Natural killer cell (primary cell): Measurements from ENCODE around the genes TBCA and JMY.

- PRO-cap: no peak
Observed at GRCh38 chr5:77062850-77063515, 24.1 kb downstream of the ZBED3 start.

GRCh38 chr5:77167914-77168660 lies 42.4 kb upstream of the PDE8B start:
- PRO-cap: no peak

DNA sequence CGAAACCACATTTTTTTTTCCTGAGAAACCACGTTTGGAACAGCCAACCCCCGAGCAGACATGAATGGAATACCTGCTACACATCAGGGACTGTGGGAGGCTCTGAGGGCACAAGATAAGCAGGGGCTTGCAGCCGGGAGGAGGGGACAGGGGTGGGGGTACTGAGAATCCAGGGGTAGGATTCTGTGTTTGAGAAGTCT lies 133.2 kb downstream of the WDR41 start:
- PRO-cap: no peak

- PRO-cap: no peak
Observed at GRCh38 chr5:77490971-77491628, 1.0 kb downstream of the WDR41 start.

- PRO-cap: no peak
Observed at GRCh38 chr5:77761562-77762107, 14.5 kb downstream of the TBCA start.

GRCh38 chr5:77776179-77776801 lies at the start of gene TBCA:
Gene TBCA (minus strand): TSS chr5:77776339.
- PRO-cap: bidirectional peak, plus-strand start at chr5:77776471, minus-strand start at chr5:77776230

DNA sequence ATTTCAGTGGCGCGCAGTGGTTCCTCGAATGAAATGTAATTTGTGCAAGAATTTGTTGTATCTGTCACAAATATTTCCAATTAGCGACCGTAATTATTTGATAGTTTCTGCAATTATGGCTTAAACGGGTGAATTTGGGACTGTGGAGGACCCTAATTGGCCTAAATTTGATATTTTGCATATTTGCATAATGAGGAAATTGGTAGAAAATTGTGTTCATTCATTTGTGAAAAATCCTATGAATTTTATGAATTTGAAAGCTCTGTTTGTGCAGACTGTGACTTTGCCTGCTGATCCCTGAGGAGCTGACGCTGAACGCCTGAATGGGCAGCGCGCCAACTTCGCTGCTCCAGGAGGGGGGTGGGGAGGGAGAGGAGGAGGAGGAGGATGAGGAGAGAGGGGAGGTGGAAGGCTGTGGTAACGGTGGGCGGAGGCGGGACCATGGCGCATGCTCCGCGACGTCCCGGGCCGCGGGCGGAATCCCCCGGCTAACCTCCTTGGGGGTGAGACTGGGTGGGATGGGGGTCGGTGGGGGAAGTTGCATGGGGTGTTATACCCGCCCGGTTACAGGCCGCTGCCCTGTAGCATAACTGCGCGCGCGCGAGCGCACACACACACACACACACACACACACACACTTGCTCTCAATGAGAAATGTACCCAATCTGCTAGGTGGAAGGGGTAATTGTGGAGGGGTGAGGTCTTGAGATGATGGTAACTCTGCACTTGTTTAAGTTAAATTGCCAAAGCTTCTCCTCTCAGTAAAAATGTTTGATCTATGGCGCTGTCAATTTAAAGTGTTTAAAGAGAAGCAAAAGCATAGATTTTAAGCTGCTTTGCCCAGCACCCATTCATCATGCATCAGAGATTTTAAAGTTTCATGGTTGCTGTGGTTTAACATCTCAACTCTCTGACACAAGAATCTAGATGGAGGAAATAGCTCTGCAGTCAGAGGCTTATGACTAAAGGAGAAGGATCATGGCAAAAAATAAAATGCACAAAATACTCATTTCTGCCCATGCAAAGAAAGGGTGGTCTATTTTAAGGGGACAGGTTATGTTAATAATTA lies 76.5 kb upstream of the TBCA start:
- PRO-cap: no peak

GRCh38 chr5:77937579-77937870 lies 161.4 kb upstream of the TBCA start:
- PRO-cap: no peak

GRCh38 chr5:78103523-78103780 lies 191.0 kb downstream of the AP3B1 start:
- PRO-cap: no peak

DNA sequence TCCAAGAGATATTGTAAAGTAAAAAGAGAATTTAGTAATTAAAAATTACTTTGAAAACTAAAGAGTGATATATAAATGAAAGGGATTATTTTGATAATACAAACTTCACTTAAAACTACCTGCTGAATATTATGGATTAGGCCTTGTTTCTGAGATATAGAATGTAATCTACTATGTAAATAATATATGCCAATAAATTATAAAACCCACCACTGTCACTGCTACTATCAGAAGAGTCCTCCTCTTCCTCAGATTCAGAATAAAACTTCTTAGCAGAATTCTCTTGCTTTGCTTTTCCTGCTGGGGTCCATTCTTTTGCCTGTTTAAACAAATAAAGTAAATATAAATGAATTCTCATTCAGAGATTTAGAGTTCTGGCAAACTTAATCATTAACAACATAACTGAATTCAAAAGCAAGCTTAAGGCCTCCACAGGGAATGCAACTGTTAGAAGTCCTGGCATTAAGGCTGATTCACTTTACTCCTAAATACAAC lies 178.5 kb downstream of the AP3B1 start:
- PRO-cap: no peak

DNA sequence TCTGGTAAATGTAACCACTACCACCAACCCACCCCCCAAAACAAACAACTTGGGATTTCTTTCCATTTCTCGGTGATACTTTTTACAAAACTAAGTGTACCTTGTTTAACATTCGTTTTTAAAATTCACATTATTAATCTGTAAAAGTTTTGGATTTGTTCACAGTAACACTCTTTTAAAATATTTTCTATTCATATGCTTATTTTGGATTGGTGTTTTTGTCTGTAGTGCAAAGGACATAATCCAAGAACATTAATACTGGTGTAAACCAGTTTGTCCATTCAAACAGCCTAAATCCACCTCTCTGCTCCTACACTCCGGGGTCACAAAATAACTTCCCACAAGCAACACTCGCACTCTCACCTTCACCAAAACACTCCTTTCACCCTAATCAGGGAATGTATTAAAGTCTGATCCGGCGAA lies 803 bp downstream of the AP3B1 start:
- PRO-cap: no peak

DNA sequence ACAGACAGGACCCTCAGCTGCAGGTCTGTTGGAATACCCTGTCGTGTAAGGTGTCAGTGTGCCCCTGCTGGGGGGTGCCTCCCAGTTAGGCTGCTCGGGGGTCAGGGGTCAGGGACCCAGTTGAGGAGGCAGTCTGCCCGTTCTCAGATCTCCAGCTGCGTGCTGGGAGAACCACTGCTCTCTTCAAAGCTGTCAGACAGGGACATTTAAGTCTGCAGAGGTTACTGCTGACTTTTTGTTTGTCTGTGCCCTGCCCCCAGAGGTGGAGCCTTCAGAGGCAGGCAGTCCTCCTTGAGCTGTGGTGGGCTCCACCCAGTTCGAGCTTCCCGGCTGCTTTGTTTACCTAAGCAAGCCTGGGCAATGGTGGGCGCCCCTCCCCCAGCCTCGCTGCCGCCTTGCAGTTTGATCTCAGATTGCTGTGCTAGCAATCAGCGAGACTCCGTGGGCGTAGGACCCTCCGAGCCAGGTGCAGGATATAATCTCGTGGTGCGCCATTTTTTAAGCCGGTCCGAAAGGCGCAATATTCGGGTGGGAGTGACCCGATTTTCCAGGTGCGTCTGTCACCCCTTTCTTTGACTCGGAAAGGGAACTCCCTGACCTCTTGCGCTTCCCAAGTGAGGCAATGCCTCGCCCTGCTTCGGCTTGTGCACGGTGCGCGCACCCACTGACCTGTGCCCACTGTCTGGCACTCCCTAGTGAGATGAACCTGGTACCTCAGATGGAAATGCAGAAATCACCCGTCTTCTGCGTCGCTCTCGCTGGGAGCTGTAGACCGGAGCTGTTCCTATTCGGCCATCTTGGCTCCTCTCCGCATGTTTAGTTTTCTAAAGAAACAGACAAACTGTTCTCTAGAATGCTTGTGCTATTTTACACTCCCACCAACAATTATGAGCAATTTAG lies 97.2 kb downstream of the SCAMP1 start:
- PRO-cap: no peak

DNA sequence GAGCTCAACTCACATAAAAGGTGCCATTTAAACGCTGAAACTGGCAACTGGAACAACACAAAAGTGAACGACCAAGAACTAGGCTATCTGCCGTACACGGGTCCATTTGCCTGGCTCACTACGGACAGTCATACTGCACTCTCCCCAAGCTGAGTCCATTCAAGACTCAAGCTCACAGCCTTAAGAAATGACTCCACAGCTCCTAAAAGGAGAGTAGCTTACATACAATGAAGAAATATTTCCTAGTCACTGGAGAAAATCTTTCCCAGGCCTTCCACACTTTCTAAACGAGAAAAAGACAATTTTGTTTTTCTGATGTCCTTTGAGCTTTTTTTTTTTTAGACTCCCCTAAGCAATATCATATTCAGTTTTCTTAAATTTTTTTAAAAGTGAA lies 71.1 kb downstream of the LHFPL2 start:
- PRO-cap: no peak

- PRO-cap: no peak
Observed at GRCh38 chr5:78709993-78710387, 61.4 kb upstream of the LHFPL2 start.

DNA sequence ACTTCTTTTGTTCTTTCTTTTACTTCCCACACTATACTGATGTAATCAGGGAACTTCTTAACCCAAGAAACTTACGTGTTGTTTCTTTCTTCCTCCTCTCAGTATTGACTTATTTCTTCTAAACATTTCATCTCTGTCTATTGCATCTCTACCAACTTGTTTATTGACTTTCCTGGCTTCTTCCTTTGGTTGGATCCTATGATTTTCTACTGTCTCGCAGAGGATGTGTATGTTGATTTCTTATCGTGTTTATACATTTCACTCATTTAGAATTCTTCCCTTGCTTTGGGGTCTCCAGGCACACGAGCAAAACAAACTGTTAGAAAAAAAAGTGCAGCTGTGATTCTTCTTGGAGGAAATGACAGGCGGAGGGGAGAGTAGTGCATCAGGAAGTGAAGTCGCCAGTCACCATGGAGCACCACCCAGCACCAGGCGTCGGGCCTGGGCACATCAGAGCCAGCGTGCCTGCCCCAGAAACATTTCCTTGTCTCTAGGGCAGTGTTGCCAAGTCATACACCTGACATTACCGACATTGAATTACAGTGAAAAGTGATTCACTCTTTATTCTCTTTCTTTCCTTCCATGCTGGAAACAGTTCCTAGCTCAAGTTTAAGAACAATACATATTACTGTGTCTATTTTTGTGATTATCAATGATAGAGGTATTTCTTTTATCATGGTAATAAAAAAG lies 123.2 kb upstream of the LHFPL2 start:
- PRO-cap: no peak

- PRO-cap: no peak
Observed at GRCh38 chr5:78907932-78908804, 76.9 kb downstream of the ARSB start.

- PRO-cap: bidirectional peak, plus-strand start at chr5:78984996, minus-strand start at chr5:78984649
Observed at GRCh38 chr5:78984416-78984900, 652 bp downstream of the ARSB start.

DNA sequence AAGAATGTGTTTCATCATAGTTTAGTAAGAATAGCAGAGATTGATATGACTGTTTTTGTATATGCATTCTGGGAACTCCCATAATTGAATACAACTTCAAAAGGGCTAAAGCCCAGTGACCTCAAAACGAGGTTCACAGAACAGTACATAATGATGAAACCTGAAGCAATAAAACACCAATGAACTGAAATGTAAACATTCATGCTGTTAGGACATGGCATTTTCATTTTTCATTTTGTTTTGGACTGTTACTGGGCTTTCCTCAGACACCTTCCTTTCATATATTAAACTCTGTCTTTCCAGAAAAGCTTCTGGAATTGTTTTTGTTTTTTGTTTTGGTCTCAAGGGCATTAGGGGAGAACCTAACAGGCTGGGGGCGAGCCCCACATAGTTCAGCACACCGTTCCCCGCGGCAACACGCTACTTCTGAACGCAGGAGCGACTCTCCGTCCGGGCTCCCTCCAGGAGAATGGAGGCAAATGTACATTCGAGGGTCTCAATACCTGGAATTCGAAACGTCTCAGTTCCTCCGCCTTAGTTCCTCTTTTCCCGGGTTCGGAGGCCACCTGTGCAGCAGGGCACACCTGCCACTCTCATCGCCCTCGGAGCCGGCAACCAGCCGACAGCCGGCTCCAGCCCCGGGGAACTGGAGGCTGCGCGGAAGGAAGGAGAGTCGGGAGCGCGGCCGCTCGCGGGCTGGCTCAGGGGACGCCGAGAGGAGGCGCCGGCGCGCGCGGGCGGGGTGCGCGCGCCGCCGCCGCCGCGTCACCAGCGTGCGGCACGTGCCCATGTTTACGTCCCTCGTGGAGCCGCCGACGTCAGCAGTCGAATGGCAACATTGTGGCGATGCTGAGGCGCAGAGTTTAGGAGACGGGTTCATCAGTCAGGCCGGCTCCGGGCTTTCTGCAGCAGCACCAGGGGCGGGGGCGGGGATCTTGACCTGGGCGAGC lies at the start of gene JMY:
TSS of gene JMY (plus strand) at position 824 of the 950 bp plus-strand sequence.
- PRO-cap: bidirectional peak, plus-strand start at position 824 of the sequence, minus-strand start at position 648 of the sequence

- PRO-cap: no peak
Observed at GRCh38 chr5:79300518-79301084, 64.7 kb downstream of the JMY start.

- PRO-cap: no peak
Observed at GRCh38 chr5:79322613-79322932, 86.6 kb downstream of the JMY start.